Measurements from ENCODE around the gene C5.

- RRBS: no CpG with 5 or more reads among the region's 3 CpGs
Measured at GRCh38 chr9:116425325-116425732, 261.8 kb upstream of the TRIM32 start.

- RRBS: 4% methylated on average over 45 of the region's 93 CpGs
Measured at GRCh38 chr9:117413985-117414904, 612 bp downstream of the ASTN2 start.

DNA sequence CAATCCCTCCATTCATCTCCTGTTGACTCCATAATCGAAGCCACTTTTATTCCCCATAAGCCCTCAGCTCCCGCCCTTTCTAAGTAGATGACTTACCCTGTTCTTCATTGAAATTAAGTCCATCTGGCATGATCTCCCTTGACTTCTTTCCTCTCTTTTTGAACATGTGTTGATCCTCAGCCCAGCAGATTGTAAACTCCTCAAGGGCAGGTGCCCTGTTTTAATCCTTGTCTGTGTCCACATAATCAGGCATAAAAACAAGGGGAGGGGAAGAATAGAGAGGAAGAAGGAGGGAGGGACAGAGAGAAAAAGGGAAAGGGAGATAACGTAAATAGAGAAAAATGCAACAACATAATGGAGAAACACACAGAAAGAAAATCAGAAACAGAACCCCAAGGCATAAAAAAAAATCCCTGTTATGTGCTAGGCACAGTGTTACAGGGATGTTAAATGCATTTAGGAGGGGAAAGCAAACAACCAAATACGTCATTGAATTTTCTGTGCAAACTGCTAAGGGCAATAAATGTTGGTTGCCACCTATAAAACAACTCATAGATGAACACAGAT lies 51.1 kb upstream of the ASTN2 start:
- RRBS: no CpG with 5 or more reads among the region's 4 CpGs

DNA sequence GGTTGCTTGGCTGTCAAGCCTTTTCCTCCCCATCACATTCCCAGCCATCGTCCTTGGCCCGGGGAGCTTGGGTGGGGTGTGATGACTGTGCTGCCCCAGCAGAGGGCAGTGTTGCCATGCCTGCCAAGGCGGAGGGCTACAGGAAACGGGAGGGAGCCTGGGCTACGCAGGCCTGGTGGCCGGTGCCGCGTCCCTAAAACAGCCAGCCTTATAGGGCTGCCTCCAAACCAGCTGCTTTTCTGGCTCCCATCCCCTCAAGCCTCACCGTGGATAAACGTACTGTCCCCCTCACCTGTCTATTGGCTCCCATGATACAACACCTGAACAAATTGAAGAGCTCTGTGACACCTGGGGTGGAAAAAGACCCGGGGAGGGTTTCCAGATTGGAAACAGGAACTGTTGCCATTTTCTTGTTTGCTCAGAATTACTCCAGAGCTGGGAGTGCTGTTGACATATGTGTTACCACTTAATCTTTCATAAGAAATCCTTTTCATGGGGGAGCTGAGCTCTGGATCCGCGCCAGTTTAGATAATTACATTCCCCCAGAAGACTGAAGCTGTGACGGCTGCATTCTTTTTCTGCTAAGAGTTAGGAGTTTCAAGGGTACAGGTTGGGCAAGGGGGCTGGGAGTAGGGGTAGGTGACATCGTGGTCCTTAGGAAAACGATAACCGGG lies 72.9 kb upstream of the ASTN2 start:
- RRBS: no CpG with 5 or more reads among the region's 17 CpGs

DNA sequence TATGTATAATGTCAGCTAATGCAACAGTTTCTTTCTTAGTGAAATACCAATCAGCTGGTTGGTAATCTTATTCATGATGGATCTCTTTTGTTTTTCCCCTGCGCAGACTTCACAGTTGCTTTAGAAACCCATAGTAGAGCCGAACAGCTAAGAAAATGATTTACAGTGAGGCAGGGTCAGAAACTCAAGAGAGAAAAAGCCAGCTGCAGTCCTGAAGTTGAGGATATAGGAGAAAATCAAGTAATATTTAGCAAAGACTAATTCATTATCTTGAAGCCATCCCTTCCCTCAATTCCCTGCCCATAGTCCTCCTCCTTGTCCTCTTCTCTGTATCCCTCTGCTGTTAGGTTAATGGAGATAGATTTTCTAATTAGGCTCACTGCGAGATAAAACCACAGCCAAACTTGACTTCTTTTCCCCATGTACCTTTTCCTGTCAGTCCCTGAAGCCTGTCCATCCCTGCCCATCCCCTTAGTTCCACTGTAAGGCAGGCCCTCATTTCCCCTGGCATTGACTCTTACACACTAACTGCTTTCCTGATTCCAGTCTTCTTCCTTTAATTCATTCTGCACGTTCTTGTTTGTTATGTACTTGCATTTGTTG lies 1.1 kb downstream of the TLR4 start:
- RRBS: no CpG with 5 or more reads among the region's 4 CpGs

GRCh38 chr9:117744738-117745391 lies 40.7 kb downstream of the TLR4 start:
- RRBS: 21% methylated on average over 11 of the region's 47 CpGs

GRCh38 chr9:119004535-119005103 lies 364.6 kb downstream of the BRINP1 start:
- RRBS: no CpG with 5 or more reads among the region's 3 CpGs

- RRBS: no CpG with 5 or more reads among the region's 6 CpGs
Measured at GRCh38 chr9:119052229-119052768, 316.9 kb downstream of the BRINP1 start.

DNA sequence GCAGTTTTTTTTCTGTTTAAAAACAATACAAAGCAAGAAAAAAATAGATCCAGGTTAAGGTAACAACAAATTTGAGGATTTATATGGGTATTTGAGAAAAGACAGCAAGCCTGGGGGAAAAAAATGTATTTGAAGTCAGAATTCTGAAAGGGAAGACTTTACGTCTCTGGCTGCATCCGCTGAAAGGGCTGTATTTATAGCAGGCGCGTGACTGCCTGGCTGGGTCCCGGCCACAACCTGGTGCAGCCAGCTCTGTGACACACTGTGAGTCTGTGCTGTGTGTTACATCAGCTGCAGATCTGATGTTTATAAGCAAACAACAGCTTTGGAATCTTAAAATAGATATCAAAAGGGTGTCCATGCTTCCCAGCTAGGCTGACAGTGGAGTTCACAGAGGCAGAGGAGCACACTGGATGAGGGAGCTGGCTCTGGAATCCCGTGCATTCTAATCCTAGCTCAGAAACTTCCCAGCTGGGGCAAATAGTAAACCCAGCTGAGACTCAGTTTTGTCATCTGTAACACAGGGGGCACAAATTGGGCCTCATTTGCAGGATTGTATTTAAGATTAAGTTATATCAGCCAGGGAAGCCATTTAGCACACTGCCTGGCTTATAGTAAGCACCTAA lies 433.4 kb upstream of the BRINP1 start:
- RRBS: no CpG with 5 or more reads among the region's 6 CpGs

GRCh38 chr9:120129680-120129985 lies 450.3 kb downstream of the CDK5RAP2 start:
- RRBS: no CpG with 5 or more reads among the region's 1 CpG

DNA sequence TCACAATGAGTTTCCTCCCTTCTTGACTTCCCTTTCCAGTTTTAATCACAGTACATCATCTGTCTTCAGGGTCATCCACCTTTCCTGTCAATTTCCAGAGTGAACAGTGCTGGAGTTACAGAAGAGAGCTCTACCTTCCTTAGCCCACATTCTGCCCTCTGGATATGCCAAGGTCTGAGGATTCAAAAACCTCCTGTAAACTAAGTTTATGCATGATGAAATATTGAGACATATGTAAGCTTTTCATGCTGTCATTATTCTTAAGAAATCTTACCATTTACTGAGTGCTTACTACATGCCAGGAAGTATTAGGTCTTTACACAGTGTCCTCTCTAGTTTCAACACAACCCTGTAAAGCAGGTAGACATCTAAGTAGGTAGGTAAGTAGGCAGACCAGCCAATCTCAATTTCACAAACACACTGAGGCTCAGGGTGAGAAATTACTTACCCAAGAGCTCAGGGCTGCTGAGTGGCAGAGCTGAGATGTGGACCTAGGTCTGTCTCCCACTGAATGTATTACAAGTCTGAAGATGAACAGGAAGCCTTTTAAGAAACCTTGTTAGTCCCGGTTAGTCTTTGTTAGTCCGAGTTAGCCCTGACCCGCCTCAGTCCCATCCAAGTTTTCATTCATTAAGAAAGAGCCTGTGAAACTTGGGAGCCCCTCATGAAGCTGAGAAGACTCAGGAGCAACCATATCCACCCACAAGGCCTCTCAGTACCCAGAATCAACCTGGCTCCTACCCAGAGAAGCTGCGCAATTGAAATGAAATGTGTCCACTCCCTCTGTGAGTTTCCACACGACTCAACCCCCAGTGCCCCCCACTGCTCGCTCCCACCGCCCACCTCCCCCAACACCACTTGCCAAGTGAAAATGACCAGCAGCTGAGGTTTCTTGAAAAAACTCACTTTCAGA lies 105.0 kb downstream of the CDK5RAP2 start:
- RRBS: no CpG with 5 or more reads among the region's 7 CpGs

DNA sequence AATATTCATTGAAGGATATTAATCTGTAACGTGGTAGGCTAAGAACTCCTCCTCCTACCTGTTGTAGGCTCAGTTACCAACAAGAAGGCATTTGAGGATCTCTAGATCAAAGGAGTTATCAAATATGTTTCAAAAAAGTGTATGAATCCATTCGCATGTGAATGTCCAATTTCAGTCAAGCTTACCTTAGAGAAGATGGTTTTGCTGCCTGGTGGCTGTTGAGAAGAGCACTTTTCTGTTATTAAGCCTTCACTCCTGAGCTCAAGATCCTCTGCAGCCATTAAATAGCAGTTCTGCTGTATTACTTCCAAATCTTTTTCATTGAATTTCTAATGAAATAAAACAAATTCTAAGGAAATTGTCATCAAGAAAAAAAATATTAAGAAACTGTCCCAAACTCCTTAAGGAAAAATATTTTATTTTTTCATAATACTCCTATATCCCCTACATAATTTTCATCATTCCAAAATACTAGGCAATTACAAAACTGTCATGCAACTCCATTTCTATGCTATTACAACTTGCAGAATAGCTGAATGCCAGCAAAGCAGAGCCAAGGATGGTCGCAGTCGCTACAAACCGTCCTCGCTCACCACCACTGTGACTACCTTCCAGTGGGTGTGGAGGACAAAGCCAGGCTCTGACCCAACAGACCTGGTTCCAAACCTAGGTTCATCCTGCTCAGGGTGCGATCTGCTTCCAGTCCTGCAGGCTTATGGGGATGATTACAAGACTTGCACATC lies 92.7 kb downstream of the CDK5RAP2 start:
- RRBS: no CpG with 5 or more reads among the region's 7 CpGs

DNA sequence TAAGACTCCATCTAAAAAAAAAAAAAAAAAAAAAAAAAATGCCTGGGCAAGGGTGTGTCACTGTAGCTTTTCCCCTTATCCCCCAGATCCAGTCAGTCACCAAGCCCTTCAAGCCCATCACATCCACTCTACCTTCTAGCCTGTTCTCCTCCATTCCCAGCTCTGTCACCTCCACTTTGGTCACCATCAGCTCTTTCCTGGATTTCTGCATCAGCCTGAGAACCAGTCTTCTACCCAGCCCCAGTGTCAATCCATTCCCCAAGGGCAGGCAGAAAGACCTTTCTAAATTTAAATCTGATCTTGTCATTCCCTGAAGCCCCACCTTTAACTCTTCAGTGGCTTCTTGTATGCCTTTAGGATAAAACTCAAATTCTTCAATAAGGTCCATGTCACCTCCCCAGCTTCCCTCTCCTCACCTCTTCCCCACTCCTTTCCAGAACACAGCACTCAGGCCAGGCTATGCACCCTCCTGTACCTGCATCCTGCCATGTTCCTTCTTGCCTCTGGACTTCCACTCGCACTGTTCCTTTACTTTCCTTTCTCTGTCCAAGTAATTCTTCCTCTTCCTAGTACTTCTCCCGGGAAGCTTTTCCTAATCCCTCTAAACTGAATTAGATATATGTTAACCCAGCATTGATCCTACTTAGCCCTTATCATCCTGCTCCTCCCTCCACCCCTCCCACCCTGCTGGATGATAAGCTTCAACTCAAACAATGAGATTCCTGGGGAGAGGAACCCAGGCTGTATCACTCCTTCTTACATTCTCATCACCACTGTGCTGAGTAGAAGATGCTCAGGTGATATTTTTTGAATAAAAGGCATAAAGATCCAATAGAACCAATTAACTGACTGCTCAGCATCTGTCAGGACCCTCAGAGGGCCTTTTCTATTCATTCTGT lies 45.9 kb downstream of the CDK5RAP2 start:
- RRBS: no CpG with 5 or more reads among the region's 2 CpGs

DNA sequence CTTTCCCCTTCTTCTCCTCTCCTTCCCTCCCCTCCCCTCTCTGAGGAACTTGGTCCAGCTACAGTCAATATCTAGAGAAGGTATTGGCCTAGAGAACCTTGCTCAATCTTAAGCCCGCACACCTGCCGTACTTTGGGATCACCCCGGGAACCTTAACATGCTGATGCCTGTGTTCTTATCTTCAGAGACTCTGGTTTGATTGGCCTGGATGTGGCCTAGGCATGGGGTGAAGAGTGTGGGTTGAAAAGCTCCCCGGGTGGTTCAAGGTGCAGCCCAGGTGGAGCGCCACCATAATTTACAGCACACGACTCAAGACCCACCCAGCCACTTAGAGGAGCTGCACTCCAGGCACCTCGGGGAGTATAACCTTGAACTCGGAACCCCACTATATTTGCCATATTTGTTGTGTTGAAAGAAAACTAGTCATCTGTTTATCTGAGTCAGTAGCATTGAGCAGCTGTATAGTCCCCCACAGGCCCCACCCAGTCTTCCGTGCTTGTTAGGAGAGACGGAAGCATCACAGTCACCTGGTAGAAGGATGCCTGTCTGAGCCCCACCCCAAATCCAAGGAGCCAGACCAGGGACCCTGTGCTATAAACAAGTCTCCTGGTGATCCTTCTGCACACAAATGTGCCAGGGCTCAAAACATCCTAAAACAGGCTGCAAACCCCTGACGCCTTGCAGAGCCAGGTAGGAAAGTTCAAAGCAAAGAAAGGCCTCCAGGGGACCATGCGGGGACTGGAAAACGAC lies 14.5 kb upstream of the PHF19 start:
- RRBS: 82% methylated on average over 2 of the region's 13 CpGs

- RRBS: no CpG with 5 or more reads among the region's 14 CpGs
Measured at GRCh38 chr9:120905026-120905719, 21.4 kb downstream of the TRAF1 start.

DNA sequence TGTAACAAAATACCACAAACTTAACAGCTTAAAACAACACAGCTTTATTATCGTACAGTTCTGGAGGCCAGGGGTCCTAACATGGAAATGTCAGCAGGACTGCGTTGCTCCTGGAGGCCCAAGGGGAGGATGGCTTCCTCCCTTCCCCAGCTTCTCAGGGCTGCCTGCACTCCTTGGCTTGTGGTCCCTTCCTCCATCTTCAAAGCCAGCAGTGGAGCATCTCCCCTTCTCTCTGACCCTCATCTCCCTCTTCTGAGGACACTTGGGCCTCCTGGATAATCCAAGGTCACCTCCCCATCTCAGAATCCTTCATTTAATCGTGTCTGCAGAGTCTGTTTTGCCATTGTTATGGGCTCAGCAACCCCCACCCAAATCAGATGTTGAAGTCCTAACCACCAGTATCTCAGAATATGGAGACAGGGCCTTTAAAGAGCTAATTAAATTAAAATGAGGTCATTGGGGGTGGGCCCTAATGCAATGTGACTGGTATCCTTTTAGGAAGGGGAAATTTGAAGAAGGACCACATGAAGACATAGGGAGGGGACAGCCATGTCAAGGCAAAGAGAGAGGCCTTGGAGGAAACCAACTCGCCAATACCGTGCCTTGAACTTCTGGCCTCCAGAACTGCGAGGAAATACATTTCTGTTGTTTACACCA lies 9.0 kb downstream of the TRAF1 start:
- RRBS: no CpG with 5 or more reads among the region's 6 CpGs

DNA sequence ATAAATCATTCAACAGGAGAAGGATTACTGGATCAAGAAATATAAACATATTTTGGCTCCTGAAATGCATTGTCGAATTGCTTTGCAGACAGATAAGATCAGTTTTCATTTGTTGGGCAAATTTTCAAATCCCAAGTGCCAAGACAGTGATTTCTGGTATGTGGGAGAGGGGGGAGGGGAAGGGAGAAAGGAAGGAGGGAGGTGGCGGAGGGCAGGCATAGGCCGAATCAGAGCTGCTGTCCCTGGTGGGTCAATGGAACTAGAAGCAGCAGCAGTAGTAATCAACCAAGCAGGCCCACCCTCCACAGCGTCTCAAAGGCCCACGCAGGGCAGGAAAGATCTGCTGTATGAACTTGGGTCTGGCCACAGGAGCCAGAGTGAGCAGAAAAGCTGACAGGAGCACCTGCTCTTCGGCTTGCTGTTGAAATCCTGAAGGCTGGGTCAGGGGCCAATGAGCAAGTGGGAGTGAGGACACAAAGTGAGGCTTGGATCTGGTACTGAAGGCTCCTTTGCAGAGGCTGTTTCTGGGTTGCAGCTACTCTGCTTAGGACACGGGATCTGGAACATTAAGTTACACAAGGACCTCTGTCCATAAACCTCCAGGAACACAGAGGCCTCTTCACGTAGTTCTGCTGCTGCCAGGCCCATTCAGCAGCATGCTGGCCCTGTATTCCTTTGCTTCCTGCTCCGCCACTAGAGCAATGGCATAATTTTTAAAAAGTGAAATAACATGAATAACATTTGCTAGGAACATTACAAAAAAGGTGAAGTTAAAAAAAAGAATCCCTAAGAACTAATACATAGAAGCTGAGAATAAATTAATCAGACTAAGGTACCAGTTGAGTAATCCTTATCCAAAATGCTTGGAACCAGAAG lies 16.0 kb upstream of the TRAF1 start:
- RRBS: no CpG with 5 or more reads among the region's 9 CpGs

- RRBS: no CpG with 5 or more reads among the region's 7 CpGs
Measured at GRCh38 chr9:121049858-121051052, at the start of gene C5. Gene C5, minus strand, starts transcription at chr9:121050275.

DNA sequence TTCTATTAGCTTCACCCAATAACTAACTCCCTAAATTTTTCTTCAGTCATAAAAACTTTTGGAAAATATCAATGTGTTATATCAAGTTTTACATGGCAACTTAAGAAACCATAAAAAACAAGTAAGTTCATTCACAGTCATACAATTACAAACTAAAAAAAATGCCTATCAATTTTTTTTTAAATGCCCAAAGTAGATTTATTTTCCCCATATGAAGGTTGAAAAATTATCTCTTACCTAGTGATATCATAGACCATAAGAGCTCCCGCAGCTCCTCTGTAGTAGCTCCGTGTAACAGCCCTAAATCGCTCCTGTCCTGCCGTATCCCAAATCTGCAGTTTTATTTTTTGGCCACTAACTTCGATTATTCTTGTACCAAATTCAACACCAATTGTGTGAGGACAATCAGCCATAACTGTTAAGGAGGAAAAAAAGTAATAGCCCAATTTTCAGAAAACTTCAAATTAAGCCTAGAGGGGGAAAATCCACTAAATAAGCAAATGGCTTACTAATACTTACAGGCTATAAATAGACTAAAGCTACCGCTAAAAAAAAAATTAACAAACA lies 11.3 kb downstream of the RAB14 start:
- RRBS: no CpG with 5 or more reads among the region's 6 CpGs

DNA sequence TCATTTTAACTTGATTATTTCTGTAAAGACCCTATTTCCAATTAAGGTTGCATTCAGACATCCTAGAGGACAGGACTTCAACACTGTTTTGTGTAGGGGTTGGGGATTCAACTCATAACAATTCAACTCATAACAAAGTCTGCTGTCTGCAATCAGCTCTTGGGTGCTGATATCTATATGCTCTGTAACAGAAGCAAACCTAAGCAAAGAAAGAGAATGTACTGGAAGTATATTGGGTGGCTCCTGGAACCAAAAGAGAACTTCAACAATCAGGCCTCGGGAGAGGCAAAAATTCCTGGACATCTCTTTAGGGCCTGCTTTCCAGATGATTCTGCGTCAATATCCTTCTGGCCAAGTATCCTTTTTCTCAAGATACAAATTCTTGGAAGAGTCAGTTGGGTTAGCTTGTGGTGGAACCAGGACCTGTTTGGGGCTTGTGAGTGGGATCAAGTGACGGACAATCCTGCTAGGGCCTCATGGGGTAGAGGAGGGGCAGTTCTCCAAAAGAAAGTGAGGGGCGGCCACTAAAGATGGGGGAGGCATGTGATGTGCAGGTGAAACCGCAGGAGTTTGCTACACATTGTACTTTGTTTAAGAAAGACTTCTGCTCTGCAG lies 27.6 kb upstream of the GSN start:
- RRBS: no CpG with 5 or more reads among the region's 5 CpGs

Measured in SK-N-MC (cell line).